Measurements from ENCODE around the genes NAIF1 and CERCAM.

DNA sequence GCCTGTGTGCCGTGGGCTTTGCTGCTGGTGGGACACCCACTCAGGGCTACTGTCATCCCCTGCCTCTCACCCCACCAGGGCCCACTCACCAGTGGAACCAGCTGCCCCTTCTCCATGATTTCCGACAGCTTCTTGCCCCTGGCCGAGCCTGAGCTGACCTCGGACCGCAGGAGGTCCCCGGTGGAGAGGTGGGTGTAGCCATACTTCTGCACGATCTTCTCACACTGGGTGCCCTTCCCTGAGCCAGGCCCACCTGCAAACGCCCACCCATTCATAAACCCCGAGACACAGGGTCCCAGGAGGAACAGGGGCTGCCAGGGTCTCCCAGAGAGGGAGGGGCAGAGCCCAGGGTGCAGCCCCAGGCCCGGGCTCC lies 4.9 kb downstream of the AK1 start:
- RRBS, result no CpG with 5 or more reads among the region's 10 CpGs

DNA sequence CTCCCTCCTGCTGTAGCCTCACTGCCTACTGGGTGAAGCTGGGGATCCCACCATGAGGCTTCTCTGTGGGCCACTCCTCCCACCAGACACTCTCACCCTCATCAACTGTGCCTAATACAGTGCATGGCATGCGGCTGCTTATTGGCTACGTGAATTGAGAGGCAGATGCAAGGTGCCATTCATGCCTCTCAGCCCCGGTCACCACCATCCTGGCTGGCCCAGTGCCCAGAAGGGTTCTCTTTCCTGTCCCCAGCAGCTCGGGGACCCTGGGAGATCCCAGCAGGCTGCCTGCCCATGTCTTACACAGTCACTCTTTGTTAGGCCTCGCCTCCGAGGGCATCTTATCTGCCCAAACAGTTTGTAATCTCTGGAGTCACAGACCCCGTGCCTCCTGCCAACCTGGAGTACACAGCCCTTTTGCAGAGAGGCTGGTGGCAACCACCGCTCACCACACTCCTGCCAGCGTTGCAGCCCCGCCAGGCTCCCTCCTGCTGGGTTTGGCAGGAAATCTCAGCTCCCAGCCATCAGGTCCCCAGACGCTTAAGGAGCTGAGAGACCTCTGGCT lies 6.9 kb upstream of the AK1 start:
- RRBS, result no CpG with 5 or more reads among the region's 11 CpGs

DNA sequence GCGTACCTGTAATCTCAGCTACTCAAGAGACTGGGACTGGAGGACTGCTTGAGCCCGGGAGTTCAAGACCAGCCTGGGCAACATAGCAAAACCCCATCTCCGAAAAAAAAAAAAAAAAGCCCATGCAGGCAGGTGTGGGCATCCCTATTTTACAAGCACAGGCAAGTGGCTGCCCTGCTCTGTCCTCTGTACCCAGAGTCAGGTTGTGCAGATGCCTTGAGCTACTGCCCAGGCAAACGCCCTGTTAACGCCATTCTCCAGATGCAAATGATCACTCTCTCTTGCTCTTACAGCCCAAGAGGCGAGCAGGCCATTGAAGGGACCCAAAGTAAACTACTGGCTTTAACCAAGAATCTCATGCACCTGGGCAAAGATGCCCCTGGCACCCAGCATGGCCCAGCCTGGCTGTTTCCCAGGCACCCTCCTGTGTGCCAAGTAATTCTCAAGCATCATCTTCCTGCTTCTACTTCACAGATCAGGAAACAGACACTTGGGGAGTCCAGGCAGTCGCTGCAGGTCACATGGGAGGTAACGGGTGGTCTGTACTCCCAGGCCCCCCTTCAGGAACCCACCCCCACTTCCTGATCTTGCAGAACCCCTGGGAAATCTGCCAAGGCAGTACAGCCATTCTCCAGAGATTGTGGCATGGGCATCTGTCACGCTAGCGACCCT lies 14.3 kb downstream of the EEIG1 start:
- RRBS, result no CpG with 5 or more reads among the region's 10 CpGs

- RRBS, result no CpG with 5 or more reads among the region's 10 CpGs
Observed at GRCh38 chr9:127975441-127976293, 5.1 kb downstream of the EEIG1 start.

DNA sequence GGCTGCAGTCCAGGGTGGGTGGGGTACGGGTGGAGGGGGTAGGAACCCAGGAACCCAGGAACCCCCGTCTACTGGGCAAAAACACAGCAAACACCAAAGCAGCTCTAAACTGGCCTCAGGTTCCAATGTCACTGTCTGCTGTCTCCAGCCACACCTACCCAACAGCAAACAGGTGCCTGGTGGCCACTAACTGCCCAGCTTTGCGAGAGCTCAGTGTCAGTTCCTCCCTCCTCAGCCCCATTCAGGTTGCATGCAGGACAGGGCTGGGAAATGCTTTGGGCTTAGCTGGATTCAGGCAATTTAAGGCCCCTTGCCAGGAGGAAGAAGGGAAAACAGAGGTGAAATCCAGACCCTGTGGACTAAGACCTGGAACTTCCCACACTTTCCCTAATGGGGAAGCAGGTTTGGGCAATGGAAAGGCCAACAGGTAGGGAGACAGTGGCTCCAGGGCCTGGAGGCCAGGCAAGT lies 3.8 kb downstream of the EEIG1 start:
- RRBS, result no CpG with 5 or more reads among the region's 3 CpGs

DNA sequence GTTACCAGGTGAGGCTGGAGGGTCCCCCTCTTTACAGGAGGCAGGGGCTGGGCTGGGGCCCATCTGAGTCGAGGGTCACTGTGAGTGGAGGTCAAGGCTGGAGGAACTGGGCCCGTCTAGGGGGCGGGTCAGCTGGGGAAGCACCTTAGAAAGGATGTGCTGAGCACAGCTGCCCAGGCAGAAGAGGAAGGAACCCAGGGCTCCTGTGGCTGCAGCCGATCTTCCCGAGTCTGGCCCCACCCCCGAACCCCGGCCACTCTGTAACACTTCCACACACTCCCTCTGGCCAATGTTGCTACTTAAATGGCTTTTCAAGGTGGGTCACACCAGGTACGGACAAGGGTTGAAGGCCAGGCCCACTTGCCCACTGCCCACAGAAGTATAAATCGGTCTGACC lies 30.3 kb upstream of the EEIG1 start:
- RRBS, result no CpG with 5 or more reads among the region's 9 CpGs

DNA sequence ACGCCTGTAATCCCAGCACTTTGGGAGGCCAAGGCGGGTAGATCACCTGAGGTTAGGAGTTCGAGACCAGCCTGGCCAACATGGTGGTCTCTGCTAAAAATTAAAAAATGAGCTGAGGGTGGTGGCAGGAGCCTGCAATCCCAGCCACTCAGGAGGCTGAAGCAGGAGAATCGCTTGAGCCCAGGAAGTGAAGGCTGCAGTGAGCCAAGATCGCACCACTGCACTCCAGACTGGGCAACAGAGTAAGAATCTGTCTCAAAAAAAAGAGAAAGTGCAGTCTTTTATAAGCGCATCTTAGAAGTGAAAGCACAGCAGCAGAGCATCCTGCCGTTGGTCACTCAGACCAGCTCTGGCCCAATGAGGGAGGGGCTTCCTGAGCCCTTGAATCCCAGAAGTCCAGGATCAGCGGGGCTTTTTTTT lies 42.5 kb downstream of the NAIF1 start:
- RRBS, result no CpG with 5 or more reads among the region's 8 CpGs

DNA sequence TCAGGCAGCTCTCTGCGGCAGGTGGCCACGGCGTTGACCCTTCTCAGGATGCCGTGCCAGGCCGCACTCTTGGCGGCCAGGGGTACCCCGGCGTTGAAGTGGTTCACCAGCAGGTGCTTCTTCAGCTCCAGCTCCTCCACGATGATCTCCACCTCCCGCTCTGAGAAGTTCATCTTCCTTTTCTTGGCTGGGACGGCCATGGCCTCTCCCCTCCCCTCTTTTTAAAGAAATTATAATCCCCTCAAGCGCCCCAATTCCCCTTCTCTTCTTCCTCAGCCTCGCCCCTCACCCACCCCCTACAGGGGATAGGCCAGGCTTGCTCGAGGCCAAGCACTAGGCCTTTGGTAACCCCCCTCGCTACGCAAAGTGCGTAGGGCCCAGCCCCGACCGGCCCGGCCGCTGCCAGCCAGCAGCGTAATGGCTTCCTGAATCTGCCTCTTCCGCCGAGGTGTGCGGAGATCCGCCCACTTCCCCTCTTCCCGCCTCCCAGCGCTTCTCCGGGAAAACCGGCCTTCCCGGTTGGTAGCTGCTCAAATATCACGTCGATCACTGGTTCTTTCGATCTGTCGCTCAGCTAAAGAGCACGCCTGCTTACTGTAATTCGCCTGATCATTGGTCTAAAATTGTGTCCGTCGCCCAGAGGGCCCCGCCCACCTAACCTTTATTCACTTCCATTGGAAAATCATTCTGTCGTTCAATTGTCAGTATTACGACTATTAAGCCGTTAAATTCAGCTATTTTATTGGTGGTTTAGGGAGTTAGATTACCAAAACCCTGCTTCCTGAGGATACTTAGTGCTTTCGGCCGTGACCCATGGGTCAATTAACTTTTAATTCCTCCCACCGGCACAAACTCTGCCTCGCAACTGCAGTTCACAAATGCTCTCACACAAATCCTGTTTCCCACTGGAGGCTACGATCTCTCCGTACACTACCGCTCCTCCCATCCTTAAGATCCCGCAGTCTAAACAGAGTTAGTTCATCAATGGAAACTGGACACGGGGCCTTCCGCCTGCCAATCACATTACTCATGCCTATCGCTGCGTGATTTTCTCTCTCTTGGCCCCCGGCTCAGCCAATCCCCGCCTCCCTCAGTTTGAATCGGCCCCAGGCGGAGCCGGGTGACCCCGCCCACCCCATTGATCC lies at the start of gene NAIF1:
Gene NAIF1 (minus strand): TSS at position 419 of the 1,145 bp plus-strand sequence.
- RRBS, result 2% methylated on average over 5 of the region's 61 CpGs

DNA sequence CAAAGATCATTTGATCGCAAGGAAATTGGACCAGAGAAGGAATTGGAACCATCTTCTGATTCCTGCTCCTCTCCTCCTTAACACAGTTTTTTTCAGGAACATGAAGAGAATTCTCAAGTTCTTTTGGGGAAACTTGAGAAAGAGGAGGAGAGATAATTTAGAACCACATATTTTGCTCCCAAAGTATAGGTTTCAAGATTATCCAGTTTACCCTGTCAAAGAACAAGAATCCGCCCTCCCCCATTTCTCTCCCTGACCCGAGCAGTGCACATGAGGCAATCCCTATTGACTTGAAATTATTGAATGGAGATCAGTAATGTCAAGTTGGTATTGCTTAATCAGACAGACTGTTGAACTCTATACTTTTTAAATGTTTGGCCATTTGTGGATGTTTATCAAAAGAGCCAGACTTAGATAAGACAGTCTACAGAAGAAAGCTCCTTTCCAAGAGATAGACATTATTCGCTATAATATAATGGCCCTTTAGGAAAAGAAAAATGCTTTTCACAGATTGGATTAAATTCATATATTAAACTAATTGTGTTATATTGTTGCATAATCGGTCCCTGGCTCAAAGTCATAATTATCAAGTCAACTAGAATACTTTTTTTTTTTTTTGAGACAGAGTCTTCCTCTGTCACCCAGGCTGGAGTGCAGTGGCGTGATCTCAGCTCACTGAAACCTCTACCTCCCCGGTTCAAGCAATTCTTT lies 5.3 kb downstream of the SLC25A25 start:
- RRBS, result no CpG with 5 or more reads among the region's 7 CpGs

DNA sequence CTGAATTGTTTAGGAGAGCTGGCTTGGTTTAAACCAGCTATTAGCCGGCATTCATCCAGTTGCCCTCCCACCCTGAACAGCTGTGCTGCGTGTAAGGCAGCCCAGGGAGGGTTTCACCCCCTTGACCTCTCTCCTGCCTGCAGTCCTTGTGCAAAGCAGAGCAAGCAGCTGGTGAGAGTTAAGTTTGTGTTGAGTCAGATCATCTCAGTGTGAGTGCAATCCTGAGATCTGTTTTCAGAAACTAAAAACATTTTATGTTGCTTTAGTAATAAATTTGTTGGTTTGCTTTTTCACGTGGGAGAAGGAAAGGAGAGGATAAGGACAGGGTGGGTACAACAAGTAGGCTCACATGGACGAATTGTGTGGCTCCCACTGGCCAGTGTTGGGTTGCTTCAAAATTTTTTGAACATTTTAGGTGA lies 13.1 kb downstream of the SLC25A25 start:
- RRBS, result no CpG with 5 or more reads among the region's 4 CpGs

GRCh38 chr9:128097882-128098165 lies 29.7 kb downstream of the PTGES2 start:
- RRBS, result no CpG with 5 or more reads among the region's 4 CpGs

GRCh38 chr9:128122126-128122681 lies 5.3 kb downstream of the PTGES2 start:
- RRBS, result no CpG with 5 or more reads among the region's 20 CpGs

DNA sequence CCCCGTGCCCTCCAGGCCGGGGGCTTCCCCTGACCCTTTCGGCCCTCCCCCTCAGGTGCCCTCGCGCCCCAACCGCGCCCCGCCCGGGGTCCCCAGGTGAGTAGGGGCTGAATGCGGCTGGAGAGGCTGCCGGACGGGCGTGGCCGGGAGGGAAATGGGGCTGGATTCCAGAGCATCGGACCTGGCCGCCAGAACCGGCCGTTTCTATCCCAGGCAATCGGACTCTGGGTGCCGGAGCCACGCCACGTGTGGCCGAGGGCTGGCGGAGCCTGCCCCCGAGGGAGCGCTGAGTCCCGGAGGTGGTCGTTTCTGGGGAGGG lies 25.0 kb downstream of the GOLGA2 start:
- RRBS, result 9% methylated on average over 18 of the region's 28 CpGs

GRCh38 chr9:128257428-128258469 lies 18.1 kb downstream of the GOLGA2 start:
- RRBS, result 50% methylated on average over 1 of the region's 27 CpGs

DNA sequence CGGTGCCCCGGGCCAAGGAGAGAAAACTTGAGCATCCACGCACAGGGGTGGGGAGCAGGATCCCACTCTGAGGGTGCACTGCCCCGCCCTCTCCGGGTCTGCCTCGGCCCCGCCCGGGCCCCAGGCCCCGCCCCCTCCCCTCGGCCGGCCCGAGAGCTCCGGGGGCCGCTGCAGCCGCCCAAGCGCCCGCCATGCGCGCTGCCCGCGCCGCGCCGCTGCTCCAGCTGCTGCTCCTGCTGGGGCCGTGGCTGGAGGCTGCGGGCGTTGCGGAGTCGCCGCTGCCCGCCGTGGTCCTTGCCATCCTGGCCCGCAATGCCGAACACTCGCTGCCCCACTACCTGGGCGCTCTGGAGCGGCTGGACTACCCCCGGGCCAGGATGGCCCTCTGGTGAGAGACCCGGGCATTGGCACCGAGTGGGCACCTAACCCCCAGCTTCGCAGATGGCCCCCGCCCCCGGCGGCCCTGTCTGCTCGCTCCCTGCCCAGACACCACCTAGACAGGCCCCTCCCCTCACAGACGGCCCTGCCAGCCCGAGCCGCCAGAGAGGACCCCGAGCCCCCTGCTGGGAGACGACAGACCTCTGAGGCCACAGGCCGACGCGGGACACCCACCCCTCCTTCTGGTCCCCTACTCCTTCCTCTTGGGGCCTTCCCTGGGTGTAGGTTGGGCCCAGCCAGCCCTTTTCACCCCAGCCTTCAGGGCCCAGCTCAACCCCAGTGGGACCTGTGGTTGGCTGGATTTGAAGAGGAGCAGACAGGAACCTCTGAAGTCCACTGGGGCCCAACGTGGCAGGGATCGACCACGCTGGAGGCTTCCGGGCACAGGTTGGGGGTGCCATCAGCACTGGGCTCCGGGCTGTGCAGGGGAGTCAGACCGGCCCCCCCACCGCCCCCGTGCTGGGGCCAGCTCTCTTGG lies at the start of gene CERCAM:
Gene CERCAM (plus strand): TSS at position 171 of the 916 bp plus-strand sequence.
- RRBS, result 4% methylated on average over 10 of the region's 61 CpGs

GRCh38 chr9:128575085-128575726 lies 22.8 kb downstream of the SPTAN1 start:
- RRBS, result no CpG with 5 or more reads among the region's 2 CpGs

- RRBS, result no CpG with 5 or more reads among the region's 5 CpGs
Observed at GRCh38 chr9:128577948-128578339, 25.6 kb downstream of the SPTAN1 start.

- RRBS, result over 99% methylated on average over 3 of the region's 18 CpGs
Observed at GRCh38 chr9:128617624-128618243, 38.9 kb downstream of the DYNC2I2 start.

DNA sequence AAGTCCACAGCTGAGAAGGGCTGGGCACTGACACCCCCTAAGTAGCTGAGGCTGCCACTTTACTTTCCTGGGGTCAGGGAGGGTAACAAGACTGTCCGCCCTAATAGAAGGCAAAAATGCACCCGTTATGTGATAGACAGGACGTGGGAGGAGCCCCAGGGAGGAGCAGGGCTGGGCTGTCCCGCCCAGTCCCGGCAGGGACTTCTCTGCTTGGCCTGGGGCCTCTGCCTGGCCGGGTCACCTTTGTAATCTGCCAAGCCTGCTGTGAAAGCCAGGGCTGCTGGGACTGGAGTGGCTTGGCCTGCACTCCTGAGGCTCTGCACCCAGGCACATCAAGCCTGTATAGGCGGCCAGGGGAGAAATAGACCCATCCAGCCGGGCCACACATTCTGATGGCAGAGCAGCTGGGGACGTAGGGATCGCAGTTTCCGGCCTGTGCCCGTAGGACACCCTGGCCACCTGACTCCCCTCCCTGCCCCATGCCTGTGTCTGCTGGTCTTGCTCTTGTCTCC lies 28.2 kb downstream of the DYNC2I2 start:
- RRBS, result 77% methylated on average over 6 of the region's 12 CpGs

GRCh38 chr9:128633605-128633988 lies 23.1 kb downstream of the DYNC2I2 start:
- RRBS, result 92% methylated on average over 3 of the region's 11 CpGs